ENCODE measurements around a stretch of chr5.

- RRBS: no CpG with 5 or more reads among the region's 16 CpGs
Observed at GRCh38 chr5:1090581-1090874, 21.3 kb downstream of the SLC12A7 start.

- RRBS: no CpG with 5 or more reads among the region's 2 CpGs
Observed at GRCh38 chr5:1098128-1098383, 13.8 kb downstream of the SLC12A7 start.

DNA sequence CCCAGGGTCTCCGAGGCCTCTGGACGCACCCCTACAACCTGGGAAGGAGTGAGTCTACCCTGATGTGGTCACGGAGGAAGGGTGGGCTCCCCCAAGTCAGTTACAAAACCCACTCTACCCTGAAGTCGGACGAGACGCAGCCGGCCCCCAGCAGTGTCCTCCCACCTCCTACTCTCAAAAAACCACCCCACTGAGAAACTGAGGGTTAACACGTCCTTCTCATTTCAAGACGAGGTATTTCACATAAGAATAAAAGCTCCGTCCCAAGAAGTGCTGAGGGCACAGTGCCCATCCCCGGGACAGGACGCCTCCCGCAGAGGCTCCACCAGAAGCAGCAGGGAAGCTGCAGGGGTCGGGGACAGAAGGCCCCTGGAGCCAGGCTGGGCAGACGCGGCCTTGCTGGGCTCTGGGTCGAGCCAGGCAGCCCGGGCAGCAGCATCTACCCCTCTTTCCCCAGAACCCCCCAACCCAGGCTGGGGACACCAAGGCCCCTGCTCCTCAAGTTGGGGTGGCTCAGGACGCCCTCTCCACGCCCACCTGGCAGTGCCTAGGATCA lies 2.6 kb downstream of the SLC12A7 start:
- RRBS: 100% methylated on average over 3 of the region's 20 CpGs

GRCh38 chr5:1109849-1110531 lies 1.9 kb downstream of the SLC12A7 start:
- RRBS: 95% methylated on average over 2 of the region's 23 CpGs

GRCh38 chr5:1129353-1129673 lies 17.4 kb upstream of the SLC12A7 start:
- RRBS: no CpG with 5 or more reads among the region's 13 CpGs

DNA sequence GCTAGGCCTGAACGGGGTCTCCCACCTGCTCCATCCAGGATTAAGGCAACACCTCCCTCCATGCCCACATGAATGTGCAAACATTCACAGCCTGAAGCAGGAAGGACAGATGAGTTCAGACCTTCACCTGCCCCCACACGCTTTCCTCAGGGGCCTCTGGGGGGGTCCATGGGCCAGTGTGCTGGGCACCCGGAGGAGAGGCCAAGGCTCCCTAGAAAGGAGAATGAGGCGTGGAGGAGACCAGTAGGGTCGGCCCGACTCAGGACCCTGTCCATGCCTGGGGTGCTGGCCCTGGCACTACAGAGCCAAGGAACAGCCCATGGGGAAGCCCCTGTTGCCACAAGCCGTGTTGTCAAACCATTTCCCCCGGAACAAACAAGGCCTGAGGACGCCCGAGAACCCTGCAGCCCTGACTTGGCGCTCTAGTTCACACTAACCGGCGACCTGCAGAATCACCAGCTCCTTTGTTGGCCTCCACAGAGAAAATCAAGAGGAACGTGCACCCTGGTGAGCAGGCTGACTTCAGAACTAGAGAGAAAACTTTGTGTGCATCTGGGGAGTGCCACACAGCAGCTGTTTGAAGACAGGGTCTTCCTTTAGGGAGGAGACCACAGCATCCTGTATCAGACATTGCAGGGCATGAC lies 41.5 kb upstream of the SLC12A7 start:
- RRBS: 94% methylated on average over 5 of the region's 14 CpGs

DNA sequence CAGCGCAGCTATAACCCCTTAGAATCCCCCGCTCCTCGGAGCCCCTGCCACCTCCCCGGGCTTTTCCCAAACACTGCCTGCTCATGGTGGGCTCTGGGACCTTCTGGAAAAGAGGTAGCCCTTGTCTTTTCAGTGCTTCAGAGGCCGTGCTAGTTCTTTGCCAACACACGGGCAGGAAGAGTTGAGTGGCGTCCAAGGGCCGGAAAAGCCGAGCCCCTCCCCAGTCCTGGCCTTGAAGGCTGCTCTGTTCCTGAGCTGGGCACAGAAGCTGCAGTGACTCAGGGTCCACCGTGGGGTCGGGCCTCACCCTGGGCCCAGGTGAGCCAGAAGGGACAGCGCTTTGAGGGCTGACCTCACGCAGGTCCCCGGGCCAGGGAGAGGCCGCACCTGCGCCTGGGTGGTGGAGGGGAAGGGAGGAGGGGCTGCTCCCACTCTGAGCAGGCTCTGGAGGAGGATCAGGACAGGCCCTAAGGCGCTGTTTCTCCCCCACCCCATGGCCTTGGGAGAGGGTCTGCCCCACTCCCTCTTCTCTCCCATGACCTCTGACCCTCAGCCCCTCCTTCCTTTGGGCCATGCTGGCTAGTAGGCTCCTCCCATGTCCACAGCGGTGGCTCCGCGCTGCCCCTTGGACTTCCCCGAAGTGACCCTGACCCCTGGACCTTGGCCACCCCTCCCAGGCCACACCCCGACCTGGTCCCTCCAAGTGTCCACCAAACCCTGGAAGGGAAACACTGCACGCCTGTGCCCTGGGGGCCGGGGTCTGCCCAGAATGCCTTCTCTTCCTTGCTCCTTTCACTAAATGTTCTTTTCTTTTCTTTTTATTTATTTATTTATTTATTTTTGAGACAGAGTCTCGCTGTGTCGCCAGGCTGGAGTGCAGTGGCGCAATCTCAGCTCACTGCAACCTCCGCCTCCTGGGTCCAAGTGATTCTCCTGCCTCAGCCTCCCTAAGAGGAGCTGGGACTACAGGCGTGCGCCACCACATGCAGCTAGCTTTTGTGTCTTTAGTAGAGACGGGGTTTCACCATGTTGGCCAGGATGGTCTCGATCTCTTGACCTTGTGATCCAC lies 19.7 kb upstream of the SLC6A19 start:
- RRBS: 95% methylated on average over 4 of the region's 32 CpGs

DNA sequence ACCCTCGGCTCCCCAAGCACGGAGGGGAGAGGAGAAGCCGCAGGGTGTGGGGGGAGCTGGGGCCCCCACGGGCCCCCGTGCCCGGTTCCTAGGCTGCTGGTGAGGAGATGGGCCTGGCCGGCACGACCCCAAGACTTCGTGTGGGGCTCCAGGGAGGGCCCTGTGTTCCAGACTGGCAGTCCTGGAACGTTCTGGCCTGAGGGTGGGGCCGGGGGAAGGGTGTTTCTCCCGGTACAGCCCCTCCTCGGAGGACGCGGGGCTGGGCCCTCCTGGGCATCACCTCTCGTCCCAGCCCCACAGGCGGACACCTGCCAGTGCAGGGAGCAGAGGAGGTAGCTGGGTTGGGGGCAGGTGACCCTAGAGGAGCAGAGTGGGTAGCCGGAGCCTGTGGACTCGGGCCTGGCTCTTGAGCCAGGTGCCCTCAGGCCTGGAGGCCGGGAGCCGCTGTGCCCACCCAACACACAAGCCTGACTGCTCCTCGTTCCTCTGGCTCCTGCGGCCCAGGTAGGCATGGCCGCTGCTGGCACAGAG lies 610 bp downstream of the SLC6A19 start:
- RRBS: 80% methylated on average over 8 of the region's 24 CpGs

DNA sequence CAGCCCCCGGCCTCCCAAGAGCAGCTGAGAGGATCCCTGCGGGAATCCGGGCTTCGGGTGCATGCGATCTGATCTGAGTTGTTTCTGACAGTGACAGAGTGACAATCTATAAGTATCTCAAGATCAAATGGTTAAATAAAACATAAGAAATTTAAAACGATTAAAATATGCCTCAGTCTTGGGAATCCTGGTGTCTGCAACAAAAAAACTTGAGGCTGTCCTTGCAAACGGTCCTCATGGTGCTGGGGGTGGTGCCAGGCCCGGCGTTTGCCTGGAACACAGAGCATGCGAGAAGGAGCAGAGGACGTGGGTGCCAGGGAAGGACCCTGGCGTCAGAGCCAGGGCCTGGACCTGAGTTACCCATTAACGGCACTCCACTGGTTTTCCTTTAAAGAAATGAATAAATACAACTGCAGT lies 221 bp upstream of the SLC6A18 start:
- RRBS: 94% methylated on average over 5 of the region's 13 CpGs

DNA sequence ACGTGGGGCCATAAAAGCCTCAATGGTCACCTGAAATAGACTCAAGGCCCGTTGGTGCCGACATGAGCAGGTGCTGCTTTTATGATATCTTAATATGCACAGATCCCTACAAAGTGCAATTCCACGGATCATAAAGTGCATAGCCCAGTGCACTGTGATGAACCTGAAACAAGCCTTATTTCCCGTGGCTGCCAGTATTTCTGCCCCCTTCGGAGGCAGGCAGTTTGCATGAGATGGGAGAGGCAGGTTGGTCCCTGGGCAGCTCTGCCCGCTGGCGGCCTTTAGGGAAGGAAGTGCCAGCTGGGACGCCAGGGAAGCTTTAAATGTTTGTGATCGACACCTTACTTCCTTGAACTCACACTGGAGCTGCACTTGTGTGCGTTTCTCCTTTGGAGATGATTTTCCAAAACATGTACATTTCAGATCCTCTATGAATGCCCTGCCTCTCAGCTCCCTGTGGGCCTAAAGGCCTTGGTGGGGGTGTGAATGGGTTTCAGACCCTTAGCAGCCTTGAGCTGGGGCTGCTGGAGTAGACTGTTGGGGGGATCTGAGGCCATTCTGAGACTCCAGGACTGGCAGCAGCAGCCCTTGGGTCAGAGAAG lies 14.7 kb downstream of the SLC6A18 start:
- RRBS: no CpG with 5 or more reads among the region's 11 CpGs

- RRBS: no CpG with 5 or more reads among the region's 19 CpGs
Observed at GRCh38 chr5:1291657-1292039, 3.2 kb downstream of the TERT start.

- RRBS: no CpG with 5 or more reads among the region's 22 CpGs
Observed at GRCh38 chr5:1334953-1335399, 9.9 kb downstream of the CLPTM1L start.

GRCh38 chr5:1467519-1468248 lies 22.4 kb upstream of the SLC6A3 start:
- RRBS: 91% methylated on average over 8 of the region's 42 CpGs

DNA sequence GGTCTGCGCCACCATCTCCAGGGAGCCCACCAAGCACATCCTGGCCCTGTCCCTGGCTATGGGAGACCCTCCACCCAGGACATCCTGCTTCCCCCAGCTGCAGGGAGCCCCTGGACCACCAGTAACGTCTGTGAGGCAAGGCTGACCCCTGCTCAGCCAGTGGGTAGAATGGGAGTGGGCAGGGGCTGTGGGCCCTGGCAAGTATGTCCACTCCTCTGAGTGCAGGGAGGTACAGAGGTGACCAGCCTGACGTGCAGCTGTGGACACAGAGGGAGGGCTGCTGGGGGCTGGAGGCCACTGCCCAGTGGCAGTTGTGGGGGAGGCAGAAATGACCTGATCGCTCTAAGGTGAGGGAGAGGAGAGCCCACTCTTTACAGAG lies 8.0 kb downstream of the LPCAT1 start:
- RRBS: no CpG with 5 or more reads among the region's 4 CpGs

DNA sequence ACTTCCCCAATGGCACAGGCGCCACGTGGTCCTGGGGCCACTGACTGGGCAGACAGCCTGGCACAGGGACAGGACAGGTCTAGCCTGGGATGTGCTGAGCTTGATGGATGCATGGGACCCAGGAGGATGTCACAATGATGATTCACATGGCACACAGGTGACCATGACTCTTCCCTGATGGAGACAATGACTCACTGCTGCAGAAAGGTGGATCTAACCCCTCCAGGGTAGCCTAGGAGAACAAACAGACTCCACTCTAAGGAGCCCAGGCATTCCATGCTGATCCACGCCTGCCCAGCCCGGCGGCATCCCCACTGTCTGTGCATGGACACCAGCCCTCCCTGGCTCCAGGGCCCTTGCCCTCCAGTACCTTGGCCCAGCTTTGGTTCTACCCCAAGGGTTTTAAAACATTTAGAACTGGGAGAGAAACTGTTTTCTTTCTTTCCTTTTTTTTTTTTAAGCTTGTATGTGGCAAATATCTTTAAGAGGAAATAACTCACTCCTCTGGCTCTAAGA lies 7.5 kb downstream of the LPCAT1 start:
- RRBS: no CpG with 5 or more reads among the region's 5 CpGs

GRCh38 chr5:1579144-1579920 lies 55.6 kb upstream of the LPCAT1 start:
- RRBS: no CpG with 5 or more reads among the region's 9 CpGs

GRCh38 chr5:1668229-1668679 lies 131.4 kb downstream of the MRPL36 start:
- RRBS: no CpG with 5 or more reads among the region's 14 CpGs

- RRBS: no CpG with 5 or more reads among the region's 18 CpGs
Observed at GRCh38 chr5:1782002-1782871, 17.4 kb downstream of the MRPL36 start.

DNA sequence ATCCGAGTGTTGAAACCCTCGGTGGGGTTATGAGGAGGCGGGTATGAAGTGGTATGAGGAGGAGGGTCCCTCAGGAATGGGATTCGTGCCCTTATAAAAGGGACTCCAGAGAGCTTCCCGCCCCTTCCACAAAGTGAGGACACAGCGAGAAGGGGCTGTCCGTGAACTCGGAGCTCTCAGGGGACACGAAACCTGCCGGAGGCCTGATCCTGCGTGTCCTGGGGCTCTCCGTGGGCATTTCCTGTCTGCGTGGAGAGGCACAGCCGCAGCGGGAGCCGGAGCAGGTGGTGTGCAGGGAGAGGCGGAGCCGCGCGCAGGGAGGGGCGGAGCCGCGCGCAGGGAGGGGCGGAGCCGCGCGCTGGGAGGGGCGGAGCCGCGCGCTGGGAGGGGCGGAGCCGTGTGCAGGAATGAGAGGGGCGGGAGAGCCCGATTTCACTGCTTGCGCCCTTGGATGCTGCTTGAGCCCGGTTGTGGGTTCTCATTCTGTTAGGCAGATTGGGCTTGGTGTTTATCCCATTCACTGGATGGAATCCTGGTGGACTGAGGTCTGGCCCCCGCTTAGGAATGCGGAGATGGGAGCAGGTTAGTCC lies 26.6 kb downstream of the NDUFS6 start:
- RRBS: 28% methylated on average over 7 of the region's 40 CpGs

- RRBS: no CpG with 5 or more reads among the region's 31 CpGs
Observed at GRCh38 chr5:1874926-1875346, 7.8 kb downstream of the IRX4 start.